ENCODE results near the genes CDH8, NAE1 and CBFB.

DNA sequence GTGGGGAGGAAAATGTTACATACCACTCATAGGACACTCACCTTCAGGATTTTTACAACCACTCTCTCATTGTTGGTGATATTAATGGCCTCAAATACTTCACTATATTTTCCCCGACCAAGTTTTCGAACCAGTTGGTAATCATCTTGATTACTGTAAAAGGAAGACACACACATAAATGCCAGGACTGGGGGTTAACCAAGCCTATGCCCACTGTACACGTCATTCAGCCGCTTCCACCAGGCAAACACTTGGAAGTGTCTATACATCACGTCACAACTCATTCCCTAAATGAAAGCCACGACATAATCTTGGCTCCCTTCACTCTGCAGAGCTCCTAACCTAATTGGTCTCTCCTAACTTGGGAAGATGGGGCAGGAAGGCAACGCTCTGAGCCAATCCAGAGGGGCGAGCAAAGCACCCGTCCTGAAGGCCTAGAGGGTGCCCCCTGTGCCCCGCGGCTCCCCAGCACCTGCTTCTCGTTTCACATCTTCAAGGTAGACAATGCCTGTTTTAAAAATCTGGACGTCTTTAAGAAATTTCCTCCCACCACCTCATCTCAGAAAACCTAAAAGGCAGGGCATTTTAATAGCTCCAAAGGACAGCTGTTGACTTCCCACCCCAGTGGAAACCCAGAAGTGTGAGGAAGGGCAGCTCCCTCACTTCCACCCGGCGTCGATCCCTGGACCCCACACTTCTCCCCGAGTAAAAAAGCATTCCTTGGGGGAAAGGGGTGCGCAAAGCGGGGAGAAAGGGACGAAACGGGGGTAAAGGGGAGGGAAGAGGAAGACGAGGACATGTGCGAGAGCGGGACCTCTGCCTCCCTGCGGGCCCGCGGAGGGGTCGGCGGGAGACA is 986 bp downstream of the CSNK2A2 start:
- PRO-cap, 2 experiments: no peak in any of the 2 experiments

DNA sequence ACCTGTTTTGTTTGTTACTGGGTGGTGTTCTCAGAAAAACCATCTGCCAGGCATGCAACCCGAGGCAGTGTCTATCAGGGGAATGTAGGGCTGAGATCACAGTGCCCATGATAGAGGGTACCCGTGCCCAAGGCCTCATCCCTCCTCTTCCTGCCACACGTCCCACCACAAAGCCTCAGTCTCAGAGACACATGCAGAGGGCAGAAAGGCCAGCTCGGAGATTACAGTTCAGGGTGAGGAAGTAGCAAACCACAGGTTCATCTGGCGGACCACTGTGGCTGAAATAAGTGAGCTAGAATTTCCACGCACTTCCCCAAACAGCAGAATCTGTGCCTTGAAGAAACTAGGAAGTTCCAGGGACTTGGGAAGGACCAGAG is 33.8 kb downstream of the GINS3 start:
- PRO-cap, 2 experiments: no peak in any of the 2 experiments

DNA sequence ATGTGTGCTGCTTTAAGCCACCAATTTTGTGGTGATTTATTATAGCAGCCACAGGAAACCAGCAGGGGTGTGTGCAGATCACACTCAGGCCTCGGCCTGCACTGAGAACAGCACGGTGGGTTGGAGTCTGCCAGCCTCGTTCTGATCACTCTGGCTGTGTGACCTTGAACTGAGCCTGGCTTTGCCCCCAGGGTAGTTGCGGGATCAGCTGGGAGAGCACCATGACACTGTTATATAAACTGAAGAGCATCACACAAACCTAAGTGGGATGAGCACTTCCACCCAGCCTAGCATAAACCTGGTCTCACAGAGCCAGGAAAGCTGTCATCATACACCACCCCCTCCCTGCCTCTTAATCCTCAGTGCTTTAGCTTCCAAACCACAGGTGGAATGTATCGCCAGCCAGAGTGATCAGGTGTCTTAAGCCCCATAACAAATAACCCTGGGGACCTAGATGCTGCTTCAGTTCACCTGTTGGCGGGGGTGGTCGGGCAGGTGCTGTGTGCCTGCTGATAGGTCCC is 28.6 kb upstream of the NDRG4 start:
- PRO-cap, 2 experiments: no peak in any of the 2 experiments

DNA sequence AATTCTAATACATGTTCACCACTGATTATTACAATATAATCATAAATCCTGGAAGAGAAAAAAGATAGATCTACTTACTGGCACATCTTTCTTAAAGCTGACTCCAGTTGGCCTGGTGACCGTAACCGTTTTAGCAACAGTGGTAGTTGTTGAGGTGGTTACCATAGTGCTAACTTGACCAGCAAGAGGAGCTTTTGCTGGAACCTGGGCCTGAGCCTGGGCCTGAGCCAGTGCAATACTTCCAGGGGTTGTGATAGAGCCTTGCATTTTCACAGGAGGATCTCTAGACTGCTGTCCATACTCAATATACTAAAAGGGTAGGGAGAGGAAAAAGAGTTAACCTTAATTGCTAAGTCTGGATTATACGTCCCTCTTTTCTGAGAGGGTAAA is 36.2 kb downstream of the SETD6 start:
- PRO-cap, 2 experiments: no peak in any of the 2 experiments

DNA sequence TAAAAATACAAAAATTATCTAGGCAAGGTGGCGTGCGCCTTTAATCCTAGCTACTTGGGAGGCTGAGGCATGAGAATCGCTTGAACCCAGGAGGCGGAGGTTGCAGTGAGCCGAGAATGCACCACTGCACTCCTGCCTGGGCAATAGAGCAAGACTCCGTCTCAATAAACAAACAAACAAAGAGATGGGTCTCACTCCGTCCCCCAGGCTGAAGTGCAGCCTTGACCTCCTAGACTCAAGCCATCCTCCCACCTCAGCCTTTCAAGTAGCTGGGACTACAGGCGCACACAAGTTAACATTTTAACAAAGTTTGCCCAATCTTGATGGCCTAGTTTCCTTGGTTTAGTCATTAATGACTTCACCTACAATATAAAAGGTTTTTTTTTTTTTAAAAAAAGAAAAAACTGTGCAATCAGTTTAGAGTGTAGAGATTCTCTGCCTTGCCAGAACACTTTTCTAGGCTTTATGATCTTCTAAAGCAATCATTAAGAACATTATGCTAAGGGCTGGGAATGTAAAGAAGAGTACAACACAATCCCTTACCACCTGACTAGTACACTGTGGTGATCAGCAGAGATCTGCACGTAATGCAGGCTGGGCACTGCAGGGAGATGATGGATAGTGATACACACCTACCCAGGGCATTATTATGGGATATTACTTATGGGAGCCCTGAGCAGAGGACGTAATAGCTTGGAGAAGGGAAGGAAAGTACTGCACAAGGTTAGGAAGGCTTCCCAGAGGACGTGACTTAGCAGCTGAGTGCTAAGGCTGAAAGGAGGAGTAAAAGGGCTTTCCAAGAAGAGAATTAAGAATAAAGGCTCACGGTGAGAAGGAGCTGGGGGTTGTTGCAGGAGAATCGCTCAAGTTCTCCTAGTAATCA is 6.9 kb downstream of the GOT2 start:
- PRO-cap, 2 experiments: peak in 2 of 2 experiments; most common plus-strand start position 601 of the sequence (in 2); most common minus-strand start position 305 of the sequence (in 2)

DNA sequence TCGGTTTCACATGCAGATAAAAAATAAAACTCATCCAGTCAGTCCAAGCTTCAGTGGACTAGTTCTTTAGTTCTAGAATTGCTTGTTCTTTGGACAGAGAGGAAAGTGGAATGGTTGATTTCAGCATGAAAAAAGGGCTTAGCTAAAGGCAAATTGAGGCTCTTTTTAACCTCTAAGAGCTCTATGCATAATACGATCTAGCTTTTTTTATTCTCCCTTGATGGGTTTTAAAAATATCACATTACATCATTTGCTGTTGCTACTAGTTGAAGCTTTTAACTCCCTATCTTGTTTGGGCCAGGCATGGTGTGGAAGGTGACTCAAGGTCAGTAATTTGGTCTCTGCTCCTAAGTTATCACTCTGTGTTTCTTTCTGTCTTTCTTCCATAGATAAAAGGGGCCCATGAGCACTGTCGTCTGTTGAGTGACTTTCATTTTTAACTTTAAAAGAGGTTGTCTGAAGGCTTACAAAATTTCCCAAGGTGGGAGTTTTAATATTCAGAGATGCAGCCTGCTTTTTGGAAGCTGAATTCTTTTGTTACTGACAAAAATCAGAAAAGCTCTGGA is 58.1 kb upstream of the GOT2 start:
- PRO-cap, 2 experiments: no peak in any of the 2 experiments

GRCh38 chr16:59205324-59205915 is 471.3 kb upstream of the GOT2 start:
- PRO-cap, 2 experiments: peak in 1 of 2 experiments; most common plus-strand start chr16:59205677 (in 1); most common minus-strand start chr16:59205559 (in 1)

DNA sequence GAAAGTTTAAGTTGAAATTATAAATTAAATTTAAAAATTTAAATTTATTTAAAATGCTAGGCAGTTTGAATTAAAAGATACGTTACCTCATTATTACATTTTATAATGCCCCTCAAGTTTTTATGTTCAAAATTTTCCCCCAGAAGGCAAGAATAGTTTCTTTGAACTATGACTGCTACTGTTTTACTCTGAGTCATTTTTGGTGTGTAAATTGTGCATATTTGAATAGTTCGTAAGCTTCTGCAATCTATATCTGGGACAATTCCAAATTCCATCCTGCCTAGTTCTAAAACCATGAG is 839.7 kb upstream of the GOT2 start:
- PRO-cap, 2 experiments: no peak in any of the 2 experiments

DNA sequence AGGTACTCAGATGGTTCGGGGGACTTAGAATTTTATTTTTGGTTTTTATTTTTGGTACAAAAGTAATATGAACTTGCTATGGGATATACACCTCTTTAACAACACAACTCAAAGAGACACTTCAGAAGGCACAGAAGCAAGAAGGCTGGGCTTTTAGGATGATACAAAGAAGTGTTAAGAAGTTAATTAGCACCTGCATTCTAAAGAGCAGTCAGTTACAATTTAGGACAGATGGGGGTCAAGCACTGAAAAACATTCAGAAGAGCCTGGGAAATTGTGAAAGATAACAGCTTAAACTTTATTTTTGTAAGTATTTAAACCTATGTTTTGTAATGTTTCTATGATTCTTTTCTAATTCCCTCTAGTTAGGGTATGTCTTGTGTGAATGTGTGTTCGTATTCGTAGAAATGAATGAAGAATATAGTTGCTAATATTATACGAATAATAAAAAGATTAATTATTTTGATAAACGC is 163.4 kb downstream of the CDH8 start:
- PRO-cap, 2 experiments: no peak in any of the 2 experiments

DNA sequence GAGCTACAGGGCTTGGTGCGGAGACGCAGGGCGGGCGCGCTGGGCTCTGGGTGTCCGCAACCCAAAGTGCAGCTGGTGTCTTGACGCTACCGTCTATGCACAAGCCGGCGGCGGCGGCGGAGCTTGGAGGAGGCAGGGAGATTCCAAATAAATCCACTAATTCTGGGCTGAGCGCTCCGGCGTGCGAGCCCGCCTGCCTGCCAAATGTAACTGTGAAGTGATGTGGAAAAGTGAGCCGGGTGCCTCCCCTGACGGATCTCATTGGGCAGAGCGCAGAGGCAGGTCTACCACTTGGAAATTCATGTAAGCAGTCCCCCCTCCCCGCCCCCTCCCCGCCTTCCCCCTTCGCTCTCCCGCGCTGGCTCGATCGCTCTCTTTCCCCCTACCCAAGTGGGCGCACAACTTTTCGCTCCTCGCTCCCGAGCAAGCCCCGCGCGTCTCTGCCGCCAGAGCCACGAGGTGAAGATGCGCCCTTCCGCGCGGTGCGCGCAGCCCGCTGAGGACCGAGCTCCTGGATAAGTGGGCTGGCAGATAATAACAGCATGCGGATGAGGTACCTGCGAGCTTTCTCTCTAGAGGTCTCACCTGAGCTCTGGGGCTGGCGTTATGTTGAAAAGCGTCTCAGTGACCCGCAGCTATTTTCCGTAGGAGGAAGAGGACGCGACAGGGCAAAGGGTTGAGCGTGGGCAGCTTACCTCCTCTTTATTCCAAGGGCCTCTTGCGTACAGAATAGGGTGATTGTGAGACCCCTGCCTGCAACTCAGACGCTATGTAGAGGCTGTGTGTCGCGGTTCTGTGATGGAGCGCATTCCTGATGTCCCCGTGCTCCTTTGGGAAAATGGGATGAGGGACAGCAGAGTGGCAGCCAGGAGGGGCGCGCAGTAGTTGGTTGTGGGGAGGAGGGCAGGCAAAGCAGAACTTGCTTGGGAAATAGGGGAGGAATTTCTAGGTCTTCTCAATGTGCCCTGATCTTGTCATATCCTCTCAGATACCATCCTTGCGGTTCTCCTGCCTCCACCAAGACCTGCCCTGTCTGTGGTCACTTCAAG is at the start of gene CDH8:
CDH8 (minus strand) TSS at position 214 of the 1,049 bp plus-strand sequence.
- PRO-cap, 2 experiments: no peak in any of the 2 experiments

- PRO-cap, 2 experiments: no peak in any of the 2 experiments
Observed at GRCh38 chr16:65123944-65124154, 2.0 kb upstream of the CDH11 start.

DNA sequence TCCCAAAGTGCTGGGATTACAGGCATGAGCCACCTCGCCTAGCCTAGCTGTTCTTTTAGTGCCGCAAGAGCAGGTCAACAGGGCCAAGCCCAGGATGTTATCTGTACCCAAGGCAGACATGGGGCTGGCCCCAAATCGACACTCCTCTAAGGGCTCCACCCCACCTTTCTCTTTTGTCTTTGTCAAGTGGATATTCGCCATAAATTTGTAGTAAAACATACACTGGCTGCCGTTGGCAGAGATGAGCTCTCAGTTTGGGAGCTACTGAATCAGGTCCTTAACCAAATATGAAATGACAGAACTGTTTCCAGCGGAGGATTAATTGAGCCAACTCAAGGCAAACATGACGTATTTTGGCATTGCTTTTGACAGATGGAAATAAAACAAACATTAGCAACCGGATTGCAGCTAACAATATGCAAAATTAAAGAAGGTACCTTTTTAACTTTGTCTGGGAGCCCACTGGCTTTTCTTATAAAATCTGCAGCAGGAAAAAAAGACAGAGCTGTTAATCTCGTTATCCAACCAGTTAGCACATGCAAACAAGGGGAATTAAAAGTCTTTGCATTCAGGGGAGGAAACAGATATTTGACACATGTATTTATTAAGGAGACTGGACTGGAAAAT is 556.8 kb upstream of the CDH5 start:
- PRO-cap, 2 experiments: no peak in any of the 2 experiments

- PRO-cap, 2 experiments: no peak in any of the 2 experiments
Observed at GRCh38 chr16:66376528-66377353, 10.2 kb downstream of the CDH5 start.

- PRO-cap, 2 experiments: no peak in any of the 2 experiments
Observed at GRCh38 chr16:66510868-66511667, 38.9 kb downstream of the TK2 start.

DNA sequence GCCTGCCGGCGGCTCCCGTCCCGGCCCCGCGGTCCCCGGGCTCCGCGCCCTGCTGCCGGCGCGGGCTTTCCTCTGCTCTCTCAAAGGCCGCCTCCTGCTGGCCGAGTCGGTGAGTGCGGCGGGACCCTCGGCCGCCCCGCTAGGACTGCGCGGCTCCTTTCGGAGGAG is 224 bp downstream of the CMTM3 start:
- PRO-cap, 2 experiments: no peak in any of the 2 experiments

DNA sequence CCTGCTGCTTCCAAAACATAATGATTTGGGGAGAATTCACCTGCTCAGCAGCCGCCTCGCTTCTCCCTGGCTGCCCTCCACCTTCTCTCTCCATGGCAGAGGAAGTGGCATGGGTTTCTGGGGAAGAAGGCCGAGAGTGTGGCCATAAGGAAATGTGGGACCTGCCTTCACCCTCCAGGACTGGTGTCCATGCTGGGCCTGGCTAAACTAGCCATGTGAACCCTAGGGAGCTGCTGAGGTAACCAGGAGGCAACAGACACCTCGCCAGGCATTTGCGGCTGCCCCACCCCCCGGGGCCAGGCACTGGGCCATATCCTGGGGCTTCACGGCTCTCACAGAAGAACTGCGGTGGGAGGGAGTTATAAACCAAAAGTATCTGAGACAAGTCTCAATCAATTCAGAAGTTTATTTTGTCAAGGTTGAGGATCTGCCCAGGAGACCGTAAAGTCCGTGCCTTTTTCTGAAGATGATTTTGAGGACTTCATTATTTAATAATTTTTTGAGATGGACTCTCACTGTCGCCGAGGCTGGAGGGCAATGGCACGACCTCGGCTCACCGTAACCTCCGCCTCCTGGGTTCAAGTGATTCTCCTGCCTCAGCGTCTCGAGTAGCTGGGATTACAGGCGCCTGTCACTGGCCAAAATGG is 10.1 kb upstream of the CMTM4 start:
- PRO-cap, 2 experiments: no peak in any of the 2 experiments

DNA sequence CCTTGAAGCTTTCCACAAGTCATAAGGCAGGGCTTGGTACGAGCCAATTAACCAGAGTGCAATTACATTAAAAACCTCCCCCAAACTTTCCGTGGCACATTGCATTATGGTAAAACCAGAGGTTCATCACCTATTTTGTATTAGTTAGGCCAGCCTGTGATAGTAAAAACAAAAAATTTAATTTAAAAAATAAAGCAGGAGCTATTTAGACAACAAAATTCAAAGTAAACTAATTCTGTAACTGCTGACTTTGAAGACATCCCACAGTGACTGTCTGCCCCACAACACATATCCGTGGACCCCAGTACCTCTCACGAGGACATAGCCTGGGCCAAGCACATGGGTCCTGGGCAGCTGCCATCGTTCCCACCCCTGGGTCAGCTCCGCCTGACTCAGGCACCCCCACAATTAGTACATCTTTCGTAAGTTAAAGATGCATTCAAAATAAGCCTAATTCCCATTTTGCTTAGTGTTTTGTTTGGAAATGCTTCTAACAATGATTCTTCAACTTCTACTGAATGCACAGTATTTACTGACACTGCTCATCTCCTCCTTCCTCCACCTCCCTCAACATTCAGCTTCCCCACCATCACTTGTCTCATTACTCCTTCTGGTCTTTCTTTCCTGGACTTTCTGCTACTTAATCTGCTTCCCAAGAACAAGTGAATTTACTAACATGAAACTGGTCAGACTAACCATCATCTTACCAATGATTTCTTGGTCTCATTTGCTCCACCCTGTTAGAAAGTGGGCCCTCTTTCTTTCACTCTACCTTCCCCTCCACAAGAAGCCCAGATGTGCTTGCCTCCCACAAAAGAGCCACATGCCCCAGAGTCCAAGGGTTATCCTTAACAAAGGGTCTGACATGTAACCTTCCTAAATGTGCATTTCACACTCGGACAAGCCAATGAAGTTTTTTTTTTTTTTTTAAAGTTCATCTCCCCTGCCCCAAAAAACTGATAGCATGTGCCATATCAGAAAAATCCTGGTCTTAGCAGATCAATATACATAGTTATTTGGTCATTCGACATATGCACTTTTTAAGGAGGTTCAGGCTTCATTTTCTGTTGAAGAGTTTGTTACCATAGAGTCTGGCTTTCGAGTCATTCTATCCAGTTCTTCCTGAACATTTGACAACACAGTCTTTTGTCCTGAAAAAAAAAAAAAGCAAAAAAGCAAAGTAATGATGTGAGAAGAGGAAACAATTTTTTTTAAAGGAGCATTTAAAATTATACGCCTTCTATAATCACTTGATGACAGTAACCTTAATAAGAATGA is 26.6 kb upstream of the CMTM4 start:
- PRO-cap, 2 experiments: no peak in any of the 2 experiments

- PRO-cap, 2 experiments: no peak in any of the 2 experiments
Observed at GRCh38 chr16:66829052-66829830, 1.5 kb downstream of the NAE1 start.

DNA sequence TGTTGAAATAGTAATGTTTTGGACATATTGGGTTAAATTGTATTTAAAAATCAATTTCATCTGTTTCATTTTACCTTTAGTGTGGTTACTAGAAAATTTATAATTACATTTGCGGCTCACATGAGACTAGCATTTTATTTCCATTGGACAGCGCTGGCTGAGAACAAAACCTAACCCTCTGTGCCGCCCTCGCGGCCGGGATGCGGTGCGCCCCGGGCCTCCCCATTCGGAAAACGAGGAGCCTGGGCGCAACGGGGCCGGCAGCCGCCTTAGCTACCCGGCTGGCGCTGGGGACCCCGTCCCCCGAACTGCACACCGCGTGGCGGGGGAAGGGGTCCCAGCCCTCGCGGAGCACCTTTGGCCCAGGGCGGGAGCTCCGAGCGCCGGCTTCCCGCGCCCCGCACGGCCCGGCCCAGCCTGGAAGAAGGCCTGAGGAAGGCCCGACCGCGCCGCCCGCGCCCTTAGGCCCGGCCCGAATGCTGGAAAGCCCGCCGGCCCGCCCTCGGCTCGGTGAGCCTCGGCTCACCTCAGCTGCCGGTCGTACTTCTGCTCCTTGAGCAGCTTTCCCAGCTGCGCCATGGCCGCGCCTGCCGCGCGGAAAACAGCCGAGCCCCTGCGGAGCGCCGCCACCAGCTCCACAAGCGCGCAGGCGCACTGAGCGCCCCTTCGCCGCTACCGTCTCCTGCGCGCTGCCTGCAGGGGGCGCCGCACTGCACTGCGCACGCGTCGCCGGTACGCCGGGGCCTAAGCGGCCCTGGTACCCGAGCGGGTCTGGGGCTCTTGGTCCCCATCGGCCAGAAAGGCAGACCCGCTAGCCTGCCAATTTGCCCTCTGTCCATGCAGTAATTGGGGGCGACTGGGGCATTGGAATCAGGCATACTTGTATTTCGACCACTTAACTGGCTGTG is at the start of gene NAE1:
NAE1 (minus strand) TSS at position 656 of the 908 bp plus-strand sequence.
- PRO-cap, 2 experiments: peak in 2 of 2 experiments; most common minus-strand start position 603 of the sequence (in 2)

DNA sequence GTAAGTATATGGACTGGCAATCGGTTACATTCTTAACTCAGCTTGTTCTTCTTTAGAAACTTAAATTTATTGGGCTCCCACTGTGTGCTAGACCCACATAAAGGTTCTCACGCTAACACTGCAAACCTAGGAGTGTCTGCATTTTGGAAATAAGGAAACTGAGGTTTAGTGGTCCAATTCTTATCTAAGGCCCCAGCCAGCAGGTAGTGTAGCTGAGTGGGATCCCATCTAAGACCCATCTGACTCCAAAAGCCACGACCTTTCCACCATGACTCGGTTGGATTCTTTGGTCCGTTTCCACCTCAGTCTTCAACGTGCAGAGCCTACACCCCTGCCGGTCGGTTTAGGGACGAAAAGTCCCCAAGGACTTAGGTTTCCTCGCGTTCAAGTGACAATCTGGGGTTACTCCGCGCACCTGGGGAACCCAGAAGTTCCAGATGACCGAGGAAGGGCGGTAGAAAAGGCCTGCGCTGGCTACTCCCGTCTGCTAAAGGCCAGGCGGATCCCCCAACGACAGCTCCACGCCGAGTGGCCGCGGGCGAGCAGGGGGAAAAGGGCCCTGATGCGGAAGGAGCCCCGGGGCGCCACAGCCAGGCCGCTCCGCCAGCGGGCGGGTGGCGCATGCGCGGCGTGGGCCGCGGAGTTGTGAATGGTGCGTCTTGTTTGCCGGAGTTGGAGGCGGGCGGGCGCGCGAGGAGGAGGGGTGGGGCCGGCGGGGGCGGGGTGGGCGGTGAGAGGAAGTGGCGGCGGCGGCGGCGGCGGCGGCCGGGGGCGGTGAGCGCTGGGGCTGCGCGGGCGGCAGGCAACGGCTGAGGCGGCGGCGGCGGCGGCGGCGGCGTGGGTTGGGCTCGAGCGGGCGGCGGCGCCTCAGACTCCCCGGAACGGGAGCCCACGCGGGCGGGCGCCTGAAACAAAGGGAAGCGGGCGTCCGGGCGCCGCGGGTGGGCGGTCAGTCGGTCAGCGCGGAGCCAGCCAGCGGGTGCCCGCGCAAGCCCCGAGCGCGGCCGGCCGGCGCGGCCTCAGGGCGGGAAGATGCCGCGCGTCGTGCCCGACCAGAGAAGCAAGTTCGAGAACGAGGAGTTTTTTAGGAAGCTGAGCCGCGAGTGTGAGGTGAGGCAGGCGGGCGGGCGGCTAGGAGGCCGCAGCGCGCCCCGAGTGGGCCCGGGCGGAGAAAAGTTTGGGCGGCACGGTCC is at the start of gene CBFB:
CBFB (plus strand) TSS at position 774 of the 1,193 bp plus-strand sequence.
- PRO-cap, 2 experiments: peak in 2 of 2 experiments; most common plus-strand start position 733 of the sequence (in 2); most common minus-strand start position 647 of the sequence (in 1)

Measured in Metastatic Liver Carcinoma in the Adrenal Gland (tissue), 2 donors.